Metastatic Breast Carcinoma in the Brain (tissue), 10 donors: ENCODE measurements around a stretch of chr11.

GRCh38 chr11:108960387-108961044 is 295.6 kb downstream of the DDX10 start:
- PRO-cap, 10 experiments: no peak in any of the 10 experiments

GRCh38 chr11:109707052-109707394 is 285.0 kb downstream of the C11orf87 start:
- PRO-cap, 10 experiments: peak in 3 of 10 experiments; most common plus-strand start chr11:109707162 (in 3)

DNA sequence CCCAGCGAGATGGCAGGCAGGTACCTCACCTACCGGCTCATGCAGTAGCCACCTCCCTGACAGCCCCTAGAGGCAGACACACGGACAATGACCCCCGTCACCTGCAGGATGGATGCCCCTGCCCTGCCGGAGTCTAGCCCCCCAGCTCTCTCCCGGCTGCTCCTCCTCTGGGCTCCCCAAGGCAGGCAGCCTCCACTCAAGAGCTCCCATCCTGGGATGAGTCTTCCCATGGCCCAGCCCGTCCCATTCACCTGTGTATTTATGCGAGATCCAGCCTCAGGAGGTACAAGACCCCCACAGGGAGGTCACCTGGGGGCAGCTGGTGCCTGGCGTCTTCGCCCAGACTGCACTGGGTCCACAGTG is 43.1 kb upstream of the ZC3H12C start:
- PRO-cap, 10 experiments: no peak in any of the 10 experiments

DNA sequence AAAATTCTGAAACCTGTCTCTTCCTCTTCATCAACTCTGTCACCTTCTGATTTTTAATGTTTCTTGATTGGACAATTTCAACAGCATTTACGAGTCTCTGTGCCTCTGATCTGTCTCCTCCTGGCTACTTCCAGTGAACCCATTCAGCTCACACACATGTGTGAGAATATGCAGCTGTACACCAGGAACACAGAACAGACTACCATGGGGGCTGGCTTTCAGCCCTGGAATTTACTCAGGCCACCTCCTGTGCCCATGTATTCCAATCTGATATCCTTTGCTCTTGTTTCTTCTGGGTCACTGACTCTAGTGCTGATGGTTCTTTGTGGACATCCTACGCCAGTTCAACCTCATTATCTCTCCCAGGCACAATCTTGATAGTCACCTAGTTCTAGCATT is 23.1 kb upstream of the ZC3H12C start:
- PRO-cap, 10 experiments: no peak in any of the 10 experiments

- PRO-cap, 10 experiments: no peak in any of the 10 experiments
Observed at GRCh38 chr11:110247466-110247955, 48.9 kb downstream of the RDX start.

- PRO-cap, 10 experiments: no peak in any of the 10 experiments
Observed at GRCh38 chr11:110298205-110298613, 1.8 kb upstream of the RDX start.

- PRO-cap, 10 experiments: no peak in any of the 10 experiments
Observed at GRCh38 chr11:110429228-110429615, 526 bp upstream of the FDX1 start.

- PRO-cap, 10 experiments: no peak in any of the 10 experiments
Observed at GRCh38 chr11:110434539-110435373, 5.0 kb downstream of the FDX1 start.

DNA sequence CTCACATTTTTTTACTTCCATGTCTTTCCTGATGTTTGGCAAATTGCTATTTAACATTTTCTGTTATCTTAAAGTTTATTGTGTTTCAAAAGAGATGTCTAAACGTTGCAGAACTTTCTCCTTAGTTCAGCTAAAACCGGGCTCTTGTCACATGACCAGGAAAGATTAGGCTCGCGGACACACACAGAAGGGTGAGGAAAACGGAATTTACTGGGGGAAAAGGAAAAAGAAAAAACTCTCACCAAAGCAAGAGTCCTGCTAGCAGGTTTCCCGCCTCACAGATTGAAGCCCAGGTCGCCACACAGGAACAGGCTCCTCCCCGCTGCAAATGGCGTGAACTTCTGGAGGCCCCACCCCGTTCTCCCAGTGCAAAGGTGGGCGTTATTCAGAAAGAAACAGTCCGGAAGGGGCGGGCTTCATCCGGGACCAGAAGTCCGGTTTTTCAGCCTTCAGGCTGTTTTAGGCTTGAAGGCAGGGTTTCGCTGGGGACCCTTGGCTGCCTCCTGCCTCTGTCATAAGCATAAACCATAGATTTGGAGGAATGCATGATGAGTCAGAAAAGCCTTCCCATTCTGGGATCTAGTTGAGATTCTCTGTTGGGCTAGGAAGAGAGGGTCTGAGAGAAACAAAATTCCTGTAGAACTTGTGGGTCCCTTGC is 148.4 kb upstream of the POU2AF2 start:
- PRO-cap, 10 experiments: peak in 1 of 10 experiments; most common plus-strand start position 429 of the sequence (in 1); most common minus-strand start position 303 of the sequence (in 1)

DNA sequence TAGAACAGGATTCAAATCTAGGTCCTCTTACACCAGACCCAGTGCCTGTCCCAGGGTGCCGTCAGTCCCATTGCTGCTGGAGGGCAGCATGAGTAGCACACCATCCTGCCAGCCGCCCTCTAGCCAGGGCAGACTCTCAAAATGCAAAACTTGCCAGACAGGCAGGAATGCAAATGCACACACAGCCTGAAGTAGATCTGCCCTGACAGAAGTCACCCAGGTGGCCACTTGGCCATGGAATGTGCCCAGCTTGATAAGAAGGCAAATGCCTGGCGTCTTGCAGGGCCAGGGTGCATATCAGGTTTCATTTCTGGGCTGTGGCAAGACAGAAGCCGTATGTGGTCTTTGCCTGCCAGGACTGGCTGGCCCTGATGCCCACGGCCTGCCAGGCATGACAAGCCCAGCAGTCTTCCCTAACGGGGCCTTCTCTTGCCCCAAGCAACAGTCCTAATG is 29.5 kb downstream of the POU2AF3 start:
- PRO-cap, 10 experiments: peak in 1 of 10 experiments; most common minus-strand start position 236 of the sequence (in 1)

GRCh38 chr11:111367357-111368027 is 11.6 kb downstream of the POU2AF1 start:
- PRO-cap, 10 experiments: no peak in any of the 10 experiments

DNA sequence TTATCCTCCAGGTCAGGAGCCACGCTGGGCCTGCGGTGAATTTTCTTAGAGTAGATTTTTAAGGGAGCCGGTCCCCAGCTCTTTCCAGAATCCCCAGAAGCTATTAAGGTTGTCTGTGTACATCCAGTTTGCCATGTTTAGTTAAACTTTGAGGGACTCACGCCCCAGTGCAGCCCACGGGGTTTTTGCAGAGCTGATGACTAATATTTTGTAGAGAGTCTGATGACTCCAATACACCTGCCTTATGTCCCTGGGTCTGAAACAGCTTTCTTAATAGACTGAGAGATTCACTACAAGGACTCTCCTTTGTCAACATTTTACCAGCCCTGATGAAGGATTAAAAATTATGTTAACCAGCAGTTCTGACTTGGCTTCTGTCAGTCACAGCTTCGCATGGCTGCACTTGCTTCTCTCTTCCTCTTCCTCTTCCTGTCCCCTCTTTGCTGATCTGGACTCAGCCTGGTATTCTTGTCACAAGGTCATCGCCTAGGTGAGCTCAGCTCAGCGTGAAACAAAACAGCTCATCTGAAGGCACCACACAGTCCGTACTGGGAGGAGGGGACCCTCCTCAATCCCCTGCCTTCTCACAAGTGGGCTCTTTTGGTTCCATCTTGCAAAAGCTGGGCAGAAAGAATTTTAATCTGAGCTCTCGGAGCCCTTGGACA is 37.9 kb upstream of the POU2AF1 start:
- PRO-cap, 10 experiments: peak in 1 of 10 experiments; most common plus-strand start position 537 of the sequence (in 1)

DNA sequence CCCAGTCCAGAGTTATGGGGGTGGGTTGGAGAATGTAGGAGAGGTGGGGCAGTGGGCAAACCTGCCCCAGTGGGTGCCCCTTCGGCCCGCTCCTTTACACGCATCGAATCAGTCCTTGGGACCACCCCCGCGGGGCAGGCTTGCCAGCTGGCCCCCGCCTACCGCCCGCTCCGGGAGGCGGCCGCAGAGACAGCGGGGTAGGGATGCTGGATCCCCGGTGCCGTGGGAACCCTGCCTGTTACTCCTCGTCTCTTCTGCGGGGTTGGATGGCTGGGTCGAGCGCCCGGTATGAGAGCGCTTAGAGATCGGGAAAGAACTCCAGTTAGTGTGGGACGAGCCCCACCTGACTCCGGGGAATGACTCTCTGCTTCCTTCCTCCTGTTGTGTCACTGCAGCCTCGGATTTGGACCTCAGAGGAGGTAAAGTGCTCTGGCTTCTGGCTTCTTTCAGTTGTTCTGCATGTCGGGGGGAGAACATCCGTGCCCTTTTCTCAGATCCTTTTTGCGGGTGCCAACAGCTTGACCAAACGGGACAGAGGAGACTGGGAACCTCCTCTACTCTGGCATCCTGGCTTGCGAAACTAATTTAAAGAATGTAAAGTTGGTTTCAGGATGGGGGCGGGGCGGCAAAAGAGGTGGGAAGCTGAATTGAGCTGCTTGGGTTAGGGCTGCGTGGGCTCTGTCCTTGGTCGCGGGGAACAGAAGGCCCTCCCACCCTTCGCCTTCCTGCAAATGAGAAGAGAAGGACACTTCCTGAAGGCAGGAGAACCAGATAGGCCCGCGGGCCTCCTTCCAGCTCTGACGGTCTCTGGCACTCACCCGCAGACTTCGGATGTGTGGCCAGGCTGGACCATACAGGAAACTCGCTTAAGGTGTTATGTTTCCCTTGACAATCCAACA is 896 bp downstream of the LAYN start:
- PRO-cap, 10 experiments: peak in 5 of 10 experiments; most common plus-strand start position 386 of the sequence (in 2); most common minus-strand start position 358 of the sequence (in 3)

DNA sequence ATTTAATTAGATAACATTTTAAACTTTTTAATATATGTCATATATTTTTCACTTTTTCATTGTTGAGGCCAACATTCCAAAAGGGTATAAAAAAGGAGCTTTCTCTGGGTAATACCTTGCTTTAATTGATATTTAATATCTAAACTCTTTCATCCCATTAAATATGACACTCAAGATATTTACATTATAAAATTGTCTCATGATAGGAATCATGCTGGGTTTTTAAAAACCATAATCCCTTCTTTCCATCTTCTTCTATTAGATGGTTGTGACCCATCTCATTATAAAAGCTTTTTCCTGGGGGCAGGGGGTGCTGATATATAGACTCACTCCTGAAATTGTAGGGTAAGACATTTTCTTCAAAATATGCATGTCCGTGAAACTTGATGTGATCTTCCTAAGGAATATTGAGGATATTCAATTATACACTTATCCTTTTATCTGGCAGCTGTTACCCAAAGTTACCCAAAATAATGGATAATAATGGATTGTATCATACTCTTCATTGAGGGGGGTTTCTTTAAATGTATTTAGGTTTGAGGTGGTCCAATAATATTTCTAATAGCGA is 10.9 kb downstream of the SIK2 start:
- PRO-cap, 10 experiments: no peak in any of the 10 experiments

DNA sequence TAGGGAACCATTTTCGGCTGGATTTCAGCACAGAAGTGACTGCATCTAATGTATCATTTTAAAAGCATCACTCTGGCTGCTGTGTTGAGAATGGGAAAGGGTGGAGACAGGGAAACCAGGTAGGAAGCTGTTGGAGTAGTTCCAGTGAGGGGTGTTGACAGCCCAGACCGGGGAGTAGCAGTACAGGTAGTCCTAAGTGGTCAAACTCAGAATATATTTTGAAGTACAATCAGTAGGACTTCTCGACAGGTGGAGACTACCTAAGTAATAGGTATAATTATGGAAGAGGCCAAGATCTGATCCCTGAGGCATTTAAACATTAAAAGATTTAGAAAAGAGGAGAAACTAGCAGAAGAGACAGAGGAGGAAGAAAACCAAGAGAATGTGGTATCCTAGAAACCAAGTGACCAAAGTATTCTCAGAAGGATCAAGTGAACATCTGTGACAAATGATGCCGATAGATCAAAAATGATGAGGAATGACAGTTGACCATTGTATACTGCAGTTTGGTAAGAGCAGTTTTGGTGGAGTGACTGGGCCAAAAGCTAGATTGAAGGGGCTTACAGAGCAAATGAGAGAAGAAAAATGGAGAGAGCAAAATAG is 23.0 kb downstream of the SIK2 start:
- PRO-cap, 10 experiments: no peak in any of the 10 experiments

DNA sequence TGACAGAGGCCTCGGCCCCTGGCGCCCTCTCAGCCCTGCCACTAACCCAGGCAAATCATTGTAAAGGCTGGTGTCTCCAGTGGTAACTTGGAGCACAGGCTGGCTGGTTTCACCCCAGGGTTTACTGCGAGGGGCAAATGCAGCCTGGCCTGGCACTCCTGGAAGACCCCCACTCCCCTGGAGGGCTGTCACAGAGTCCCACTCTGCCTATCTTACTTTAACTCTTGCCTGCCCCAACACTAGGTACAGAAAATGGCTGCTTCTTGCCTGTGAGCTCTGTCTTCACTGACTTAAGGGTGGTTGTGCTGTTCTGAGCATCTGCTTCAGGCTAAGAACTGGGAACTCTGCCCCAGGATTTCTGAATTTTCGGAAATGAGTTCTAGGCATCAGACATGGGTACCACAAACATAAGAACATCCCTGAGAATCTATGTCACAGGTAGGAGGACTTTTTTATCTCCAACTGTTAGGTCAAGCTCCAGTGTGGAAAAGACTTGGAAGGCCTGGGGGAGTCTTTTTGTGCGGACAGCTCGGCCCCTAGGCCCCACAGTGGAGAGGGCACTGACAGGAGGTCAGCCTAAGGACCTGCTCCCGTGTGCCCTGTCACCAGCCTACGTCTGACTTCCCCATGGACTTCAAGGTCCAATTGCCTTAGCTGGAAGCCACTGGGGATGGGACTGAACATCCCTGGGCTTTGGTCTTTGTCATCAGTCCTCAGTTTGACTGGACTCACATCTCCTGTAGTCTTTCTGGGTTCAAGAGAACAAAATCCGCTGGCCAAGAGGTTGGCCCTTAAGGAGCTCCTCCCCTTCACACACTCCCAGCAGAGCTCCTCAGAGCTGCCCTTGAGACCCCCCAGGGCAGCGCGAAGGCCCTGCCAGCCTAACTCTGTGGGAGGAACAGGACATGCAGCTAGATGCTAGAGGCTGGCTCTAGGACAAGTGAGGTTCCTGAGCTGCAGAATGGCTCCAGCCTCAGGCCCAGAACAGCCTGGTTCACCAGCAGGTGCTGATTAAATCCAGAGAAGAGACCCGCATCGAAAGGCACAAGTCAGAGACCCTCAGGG is 31.9 kb downstream of the PPP2R1B start:
- PRO-cap, 10 experiments: no peak in any of the 10 experiments

DNA sequence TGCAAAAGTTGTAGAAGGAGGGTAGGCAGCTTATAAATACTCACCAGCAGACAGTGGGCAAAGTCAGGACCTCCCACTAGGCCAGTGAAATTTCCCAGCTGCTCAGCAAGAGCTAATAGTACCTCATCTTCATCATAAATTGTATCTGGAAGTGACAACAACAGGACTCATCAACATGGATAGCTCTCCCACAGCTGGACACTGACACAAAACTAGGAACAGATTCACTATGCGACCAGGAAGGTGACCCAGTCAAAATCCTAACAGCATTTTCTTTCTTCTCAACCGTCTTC is 1.5 kb downstream of the PPP2R1B start:
- PRO-cap, 10 experiments: peak in 1 of 10 experiments; most common plus-strand start position 135 of the sequence (in 1)

DNA sequence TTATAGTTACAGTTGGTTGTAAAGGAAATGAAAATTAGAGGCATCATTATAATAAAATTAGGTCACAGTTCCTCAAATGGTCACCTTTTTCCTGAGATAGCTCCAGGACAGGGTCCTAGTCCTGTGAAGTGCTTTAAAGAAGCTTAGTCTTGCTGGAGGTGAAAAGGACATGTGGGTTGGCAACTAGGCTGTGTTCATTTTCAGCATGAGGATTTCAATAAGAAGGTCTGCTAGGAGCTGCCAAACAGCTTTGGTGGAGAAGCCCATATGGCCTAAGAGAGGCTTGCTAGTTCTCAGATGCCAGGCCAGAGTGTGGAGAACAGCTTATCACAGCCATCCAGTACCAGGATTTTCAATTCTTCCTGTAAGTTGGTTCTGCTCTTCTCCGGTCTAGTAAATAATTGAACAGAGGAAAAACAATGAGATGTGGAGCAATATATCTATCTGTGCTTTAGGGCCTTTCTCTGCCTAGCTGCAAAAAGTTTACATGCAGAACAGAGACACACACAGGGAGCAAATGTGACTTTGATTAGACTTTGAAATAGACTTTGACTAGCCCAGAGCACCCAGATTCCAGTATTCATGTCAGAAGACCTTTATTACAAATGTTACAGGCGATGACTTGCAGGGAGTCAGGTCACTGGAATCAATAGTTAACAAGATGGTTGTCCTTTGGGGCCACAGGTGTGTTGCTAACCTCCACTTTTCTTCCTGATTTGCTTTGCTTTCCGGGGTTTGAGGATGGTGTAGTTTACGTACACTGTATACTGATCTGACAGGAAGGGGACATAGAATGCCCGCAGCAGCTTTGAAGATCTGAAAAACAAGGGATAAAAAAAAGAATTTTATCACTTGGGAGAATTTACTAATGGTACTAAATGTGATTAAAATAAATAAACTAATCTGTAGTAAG is 19.8 kb upstream of the PPP2R1B start:
- PRO-cap, 10 experiments: no peak in any of the 10 experiments

DNA sequence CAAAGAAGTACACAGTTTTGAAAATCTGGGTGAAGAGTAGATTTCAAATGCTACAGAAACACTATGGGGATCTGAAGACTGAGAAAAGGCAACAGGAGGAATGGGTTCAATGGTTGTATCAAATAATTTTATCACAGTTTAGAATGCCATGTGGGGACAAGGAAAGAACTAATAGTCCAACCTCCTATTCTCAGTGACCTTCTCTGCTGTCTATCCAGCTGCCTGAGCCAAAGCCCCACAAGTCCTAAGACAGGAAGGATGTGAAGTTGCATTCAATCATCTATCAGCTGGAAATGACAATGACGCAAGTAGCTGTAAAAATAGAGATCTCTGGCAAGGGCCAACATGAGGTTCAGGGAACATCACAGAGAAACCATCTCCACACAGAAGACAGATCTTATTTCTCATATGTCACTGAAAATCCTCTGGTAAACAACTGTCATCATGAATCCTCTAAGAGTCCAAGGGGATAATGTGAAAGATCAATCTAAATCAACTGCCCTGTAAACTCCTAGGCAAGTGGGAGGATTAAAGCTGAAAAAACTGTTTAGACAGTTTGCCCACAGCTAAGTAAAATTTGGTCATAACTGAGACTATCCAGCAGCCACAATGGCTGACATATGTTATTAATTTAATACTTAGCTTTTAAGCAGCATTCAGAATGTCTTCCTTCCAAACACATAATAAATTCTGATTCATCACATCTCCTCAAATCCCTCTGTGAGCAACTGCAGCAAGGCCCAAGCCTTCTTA is 52.2 kb downstream of the ALG9 start:
- PRO-cap, 10 experiments: peak in 1 of 10 experiments; most common plus-strand start position 456 of the sequence (in 1); most common minus-strand start position 212 of the sequence (in 1)

DNA sequence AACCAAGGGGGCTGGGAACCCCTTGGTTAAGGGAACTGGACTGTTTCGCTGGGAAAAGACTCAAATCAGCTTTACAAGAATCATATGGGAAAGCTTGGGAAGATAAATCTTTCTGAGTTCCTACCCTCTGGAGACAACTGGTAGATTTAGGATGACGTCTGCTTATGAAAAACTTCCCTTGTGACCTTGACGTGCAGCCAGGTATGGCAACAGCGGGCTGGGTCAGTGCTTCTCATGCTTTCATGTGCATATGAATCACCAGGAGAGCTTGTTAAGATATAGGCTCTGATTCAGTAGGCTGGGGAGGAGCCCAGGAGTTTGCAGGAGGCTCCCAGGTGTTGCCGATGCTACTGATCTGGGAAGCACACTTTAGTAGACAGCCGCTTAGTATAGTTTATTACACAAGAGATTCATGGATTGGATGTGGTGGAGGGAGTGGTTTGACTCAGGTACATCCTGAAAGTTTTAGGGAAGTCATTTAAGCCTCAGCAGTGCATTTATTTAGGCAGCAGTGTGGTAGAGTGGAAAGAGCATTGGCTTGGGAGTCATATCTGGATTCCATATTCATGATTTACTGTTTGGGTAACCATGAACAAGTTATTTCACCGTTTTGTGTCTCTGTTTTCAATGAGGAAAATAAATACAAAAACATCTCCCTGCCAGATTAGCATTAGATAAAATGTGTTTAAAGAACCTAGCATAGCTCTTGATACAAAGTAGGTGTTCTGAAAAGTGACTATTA is 23.8 kb downstream of the DIXDC1 start:
- PRO-cap, 10 experiments: peak in 2 of 10 experiments; most common plus-strand start position 296 of the sequence (in 2); most common minus-strand start position 139 of the sequence (in 1)